Jurkat, Clone E6-1 (cell line): ENCODE measurements around a stretch of chr10.

- RRBS: no CpG with 5 or more reads among the region's 36 CpGs
Observed at GRCh38 chr10:3122077-3123068, 50.2 kb downstream of the PITRM1 start.

- RRBS: no CpG with 5 or more reads among the region's 19 CpGs
Observed at GRCh38 chr10:3143390-3143832, 29.2 kb downstream of the PITRM1 start.

GRCh38 chr10:3171954-3172616 lies 497 bp downstream of the PITRM1 start:
- RRBS: under 1% methylated on average over 9 of the region's 39 CpGs

GRCh38 chr10:3240203-3241006 lies 67.8 kb upstream of the PITRM1 start:
- RRBS: 20% methylated on average over 2 of the region's 25 CpGs

DNA sequence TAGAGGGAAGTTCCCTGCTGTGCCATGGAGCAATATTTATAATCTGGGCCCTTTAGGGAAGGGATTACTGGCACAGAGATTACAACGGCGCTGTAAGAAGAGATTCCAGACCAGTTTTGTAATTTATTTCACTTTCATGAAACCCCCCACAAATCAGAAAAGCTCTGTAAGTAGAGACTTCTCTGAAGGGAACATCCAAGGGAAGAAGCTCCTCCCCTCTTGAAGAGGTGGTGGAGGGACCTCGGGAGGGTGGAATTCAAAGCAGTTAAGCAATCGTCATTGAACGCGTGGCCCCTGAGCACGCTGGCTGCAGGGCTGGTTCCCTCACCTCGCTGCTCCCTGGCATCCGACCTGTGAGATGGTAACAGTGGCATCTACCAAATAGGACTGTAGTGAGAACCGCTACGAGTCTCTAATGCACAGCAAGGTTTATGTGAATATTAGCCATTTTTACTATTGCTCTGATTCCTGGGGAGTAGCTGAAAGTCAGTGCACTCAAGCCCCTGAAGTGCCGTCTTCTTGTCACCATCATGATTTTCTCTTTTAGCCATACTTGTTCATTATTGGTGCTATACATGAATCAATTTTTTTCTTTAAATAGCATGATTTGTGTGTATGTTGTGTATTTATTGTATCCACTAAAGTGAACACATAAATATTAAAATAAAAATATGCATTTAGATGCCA lies 113.3 kb downstream of the KLF6 start:
- RRBS: no CpG with 5 or more reads among the region's 12 CpGs

DNA sequence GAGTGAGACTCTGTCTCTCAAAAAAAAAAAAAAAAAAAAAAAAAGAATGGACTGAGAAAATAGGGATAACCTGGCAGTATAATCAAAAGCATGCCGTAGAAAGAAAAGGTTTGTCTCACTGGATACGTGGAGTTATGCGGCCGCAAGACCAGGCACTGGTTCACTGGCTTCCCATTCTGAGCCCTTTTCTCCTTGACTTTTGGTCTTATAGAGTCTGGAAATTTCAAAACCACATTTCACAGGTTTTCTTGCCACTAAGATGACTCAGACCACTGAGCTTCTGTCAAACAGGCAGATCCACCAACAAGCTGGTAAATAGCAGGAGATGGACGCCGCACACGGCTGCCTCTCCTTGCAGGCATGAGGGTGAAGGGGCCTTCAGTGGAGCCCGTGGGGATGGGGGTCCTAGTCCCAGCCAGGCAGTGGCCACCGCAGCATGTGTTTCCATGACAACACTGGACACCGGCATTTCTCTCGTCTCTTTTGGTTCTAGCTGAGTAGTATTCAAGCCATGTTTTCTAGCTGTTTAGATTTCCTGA lies 55.6 kb downstream of the KLF6 start:
- RRBS: no CpG with 5 or more reads among the region's 11 CpGs

- RRBS: no CpG with 5 or more reads among the region's 10 CpGs
Observed at GRCh38 chr10:3757172-3757857, 27.7 kb downstream of the KLF6 start.

DNA sequence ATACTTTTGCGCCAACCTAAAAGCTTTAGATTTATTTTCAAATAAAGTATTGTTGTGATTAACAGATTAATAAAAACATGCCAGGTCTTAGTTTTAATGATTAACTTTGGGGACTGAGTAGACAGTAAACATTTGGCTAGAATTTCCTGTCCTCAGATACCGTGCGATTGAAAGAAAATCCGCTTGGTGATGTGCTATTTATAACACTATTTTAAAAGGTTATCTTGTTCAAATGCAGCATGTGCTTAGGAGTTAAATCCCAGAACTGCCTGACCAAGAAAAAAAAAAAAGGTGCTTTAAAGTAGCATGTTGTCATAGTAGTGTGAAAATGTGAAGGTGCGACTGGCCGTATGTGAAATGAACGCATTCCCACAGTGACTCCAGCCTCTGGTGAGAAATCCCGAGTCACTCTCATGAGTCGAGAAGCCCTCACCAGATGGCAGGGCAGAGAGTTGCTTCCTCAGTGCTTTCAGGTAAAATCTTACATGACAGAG lies 18.2 kb upstream of the KLF6 start:
- RRBS: no CpG with 5 or more reads among the region's 9 CpGs

GRCh38 chr10:3807171-3807506 lies 22.1 kb upstream of the KLF6 start:
- RRBS: no CpG with 5 or more reads among the region's 3 CpGs

GRCh38 chr10:3813940-3814492 lies 29.0 kb upstream of the KLF6 start:
- RRBS: no CpG with 5 or more reads among the region's 9 CpGs

- RRBS: no CpG with 5 or more reads among the region's 15 CpGs
Observed at GRCh38 chr10:3887672-3888581, 102.9 kb upstream of the KLF6 start.

DNA sequence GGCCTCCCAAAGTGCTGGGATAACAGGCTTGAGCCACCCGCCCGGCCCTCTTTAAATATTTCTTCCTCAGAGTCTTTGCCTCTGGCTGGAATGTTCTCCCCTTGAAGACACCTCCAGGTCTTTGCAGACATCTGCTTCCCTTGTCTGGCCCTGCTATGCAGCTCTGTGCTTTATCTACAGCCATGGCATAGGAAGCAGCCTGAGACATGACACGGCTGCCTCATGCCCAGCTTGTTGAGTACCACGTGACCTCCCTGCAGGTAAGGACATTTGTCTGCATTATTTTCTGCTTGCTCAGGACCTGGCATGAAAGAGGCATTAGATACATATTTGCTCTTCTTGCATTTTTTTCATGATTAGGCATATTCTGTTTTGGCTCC lies 113.8 kb upstream of the KLF6 start:
- RRBS: no CpG with 5 or more reads among the region's 4 CpGs

DNA sequence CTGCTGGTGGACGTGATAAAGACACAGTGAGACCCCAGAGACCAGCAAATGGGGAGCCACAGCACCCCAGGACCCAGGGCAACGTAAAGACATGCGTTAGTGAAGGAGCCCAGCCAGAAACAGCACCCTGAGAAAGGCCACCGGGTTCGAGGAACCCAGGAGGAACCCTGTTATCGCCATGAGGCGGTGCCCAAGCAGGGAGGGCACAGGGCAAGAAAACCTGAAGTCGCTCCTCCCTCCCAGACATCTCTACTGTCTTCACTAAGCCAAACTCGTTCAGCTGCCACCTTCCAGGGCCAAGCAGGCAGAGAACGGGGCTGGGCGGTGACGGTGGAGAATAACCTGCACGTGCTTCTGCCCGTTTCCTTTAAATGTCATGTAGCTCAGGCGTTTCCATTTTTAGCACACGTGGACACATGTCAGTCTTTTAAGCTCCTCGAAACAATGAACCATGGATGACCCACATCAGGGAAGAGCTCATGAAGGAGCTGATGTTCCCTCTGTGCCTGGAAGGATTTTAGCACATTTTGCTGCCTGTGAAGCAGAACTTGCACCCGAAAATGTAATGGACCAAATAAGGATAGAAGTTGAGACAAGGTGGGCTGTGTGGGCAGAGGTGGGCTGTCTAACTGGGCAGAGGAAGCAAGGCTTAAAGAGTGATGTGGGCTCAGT lies 124.3 kb upstream of the KLF6 start:
- RRBS: no CpG with 5 or more reads among the region's 18 CpGs

DNA sequence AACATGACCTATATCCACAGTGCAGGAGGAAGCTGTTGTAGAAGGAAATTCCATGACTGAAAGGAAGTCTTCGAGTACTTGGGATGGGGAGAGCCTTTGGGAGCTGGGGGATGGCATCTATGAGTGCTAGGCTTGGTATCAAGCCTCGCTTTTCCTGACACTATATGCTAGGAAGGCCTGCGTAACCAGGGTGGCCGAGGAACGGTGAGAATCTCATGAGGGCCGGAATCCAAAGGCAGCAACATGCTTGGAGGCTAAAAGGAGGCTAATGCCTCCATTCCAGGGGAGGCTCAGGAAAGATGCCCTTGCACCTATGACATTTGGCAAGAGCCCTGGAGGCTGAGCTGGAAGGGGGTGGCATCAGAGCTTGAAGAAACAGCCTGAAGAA lies 144.7 kb upstream of the KLF6 start:
- RRBS: no CpG with 5 or more reads among the region's 6 CpGs

- RRBS: no CpG with 5 or more reads among the region's 7 CpGs
Observed at GRCh38 chr10:4058551-4058985, 273.6 kb upstream of the KLF6 start.

- RRBS: no CpG with 5 or more reads among the region's 1 CpG
Observed at GRCh38 chr10:4080159-4080539, 295.1 kb upstream of the KLF6 start.

GRCh38 chr10:4180921-4181589 lies 396.0 kb upstream of the KLF6 start:
- RRBS: no CpG with 5 or more reads among the region's 11 CpGs

GRCh38 chr10:4391552-4391952 lies 434.5 kb upstream of the AKR1E2 start:
- RRBS: no CpG with 5 or more reads among the region's 2 CpGs

DNA sequence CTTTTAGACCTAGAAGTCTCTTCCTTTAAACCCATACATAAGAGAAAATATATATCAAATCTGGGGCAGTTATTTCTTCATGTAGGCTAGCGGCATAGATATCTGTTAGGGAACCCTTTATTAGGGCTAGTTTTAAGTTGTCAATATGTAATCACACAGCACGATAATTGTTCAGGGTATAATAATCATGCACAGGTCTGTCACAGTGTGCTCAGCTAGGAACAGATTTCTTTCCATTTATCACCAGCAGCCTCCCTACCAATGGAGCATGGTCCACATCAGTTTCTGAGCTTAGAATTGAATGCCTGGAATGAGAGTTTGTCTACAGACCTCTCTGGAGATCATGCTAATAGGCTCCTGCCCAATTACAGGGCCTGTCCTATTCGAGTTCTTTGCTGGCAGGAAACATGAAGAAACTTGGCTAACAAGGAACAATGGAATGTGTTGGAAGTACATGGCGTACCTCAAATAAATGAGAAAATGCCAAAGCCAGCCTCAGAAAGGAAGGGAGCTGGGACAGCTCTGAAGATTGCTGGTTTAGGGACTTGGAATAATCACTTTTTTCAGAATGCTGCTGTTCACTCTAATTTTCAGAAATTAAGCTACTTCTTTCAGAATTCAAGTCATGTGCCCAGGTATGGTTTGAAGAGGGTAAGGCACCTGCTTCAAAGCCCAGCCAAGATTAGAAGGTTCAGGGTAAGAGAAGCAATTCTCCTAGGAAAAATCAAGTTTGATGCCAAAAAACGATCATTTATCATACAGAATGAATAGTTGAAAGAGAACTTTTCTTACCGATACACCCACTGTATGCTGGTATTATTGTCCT lies 186.0 kb upstream of the AKR1E2 start:
- RRBS: no CpG with 5 or more reads among the region's 6 CpGs